Colon Carcinoma Metastatic in the Brain (tissue), 2 donors: ENCODE measurements around a stretch of chr10.

DNA sequence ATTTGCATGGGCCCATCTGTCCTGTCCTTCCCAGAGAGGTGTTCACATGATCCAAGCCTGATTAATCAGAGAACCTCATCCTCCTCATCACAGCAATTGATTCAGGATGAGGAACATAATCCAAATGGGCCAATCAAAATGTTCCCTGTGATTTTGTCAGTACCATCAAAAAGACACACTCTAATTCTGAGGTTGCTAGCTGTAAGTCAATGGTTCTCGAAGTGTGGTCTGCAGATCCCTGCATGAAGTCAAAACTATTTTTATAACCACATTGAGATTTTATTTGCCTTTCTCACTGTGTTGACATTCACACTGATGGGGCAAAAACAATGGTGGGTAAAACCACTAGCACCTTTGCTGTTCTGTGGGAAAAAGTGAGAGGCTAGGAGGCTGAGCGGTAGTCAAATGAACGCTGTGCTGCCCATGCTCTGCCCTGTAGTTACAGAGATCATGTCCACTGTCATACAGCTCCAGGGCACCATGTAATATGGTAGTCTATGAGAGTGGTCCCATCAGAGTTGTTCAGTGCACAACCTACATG, 21.7 kb upstream of the PDCD4 start:
- PRO-cap, 2 experiments, result no peak in any of the 2 experiments

- PRO-cap, 2 experiments, result peak in 1 of 2 experiments; most common plus-strand start chr10:110852492 (in 1); most common minus-strand start chr10:110852377 (in 1)
Observed at GRCh38 chr10:110852079-110852772, 19.5 kb upstream of the PDCD4 start.

DNA sequence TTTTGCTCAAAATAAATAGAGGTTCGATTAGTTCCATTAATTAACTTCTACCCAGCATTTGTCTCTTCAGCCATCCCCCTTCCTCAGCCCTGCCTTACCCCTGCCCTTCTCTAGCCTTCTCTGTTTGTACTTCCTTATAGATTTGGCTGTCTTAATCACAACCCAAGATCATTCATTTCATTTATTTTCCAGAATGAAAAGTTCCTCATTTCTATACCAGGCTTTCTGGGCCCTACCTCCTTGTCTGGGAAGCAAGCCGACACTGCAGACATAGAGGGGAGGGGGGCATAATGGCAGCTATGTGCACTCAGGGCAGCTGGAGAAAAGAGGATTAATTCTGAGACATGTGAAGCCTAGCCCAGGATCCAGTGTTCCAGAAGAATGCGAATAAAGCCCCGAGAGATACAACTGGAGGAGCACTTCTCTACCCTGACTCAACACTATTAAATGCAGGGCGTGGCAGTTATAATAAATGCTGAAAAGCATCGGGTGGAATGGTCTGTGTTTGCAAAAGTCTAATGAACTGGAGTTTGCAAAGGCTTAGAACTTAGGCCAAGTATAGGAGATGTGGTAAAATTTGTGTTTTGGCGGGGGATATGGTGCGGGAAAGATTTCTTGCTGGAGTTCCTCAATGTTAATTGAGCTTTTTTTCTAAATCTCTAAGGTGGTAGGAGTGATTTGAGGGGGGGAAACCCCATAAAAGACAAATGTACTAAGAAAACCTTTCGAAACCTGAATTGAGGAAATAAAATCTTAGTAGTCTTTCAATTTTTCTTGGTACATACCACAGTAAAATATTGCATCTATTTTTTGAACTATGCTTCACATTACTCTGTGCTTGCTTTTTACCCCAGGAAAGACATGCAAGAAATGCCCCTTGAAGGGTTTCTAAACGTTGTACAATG, 6.2 kb upstream of the PDCD4 start:
- PRO-cap, 2 experiments, result peak in 1 of 2 experiments; most common plus-strand start position 494 of the sequence (in 1); most common minus-strand start position 375 of the sequence (in 1)

- PRO-cap, 2 experiments, result peak in 2 of 2 experiments; most common plus-strand start chr10:110872381 (in 1); most common minus-strand start chr10:110872253 (in 2)
Observed at GRCh38 chr10:110872030-110872500, 337 bp downstream of the PDCD4 start.

GRCh38 chr10:110872734-110873065, 972 bp downstream of the PDCD4 start:
- PRO-cap, 2 experiments, result peak in 2 of 2 experiments; most common plus-strand start chr10:110872950 (in 1); most common minus-strand start chr10:110872832 (in 2)

DNA sequence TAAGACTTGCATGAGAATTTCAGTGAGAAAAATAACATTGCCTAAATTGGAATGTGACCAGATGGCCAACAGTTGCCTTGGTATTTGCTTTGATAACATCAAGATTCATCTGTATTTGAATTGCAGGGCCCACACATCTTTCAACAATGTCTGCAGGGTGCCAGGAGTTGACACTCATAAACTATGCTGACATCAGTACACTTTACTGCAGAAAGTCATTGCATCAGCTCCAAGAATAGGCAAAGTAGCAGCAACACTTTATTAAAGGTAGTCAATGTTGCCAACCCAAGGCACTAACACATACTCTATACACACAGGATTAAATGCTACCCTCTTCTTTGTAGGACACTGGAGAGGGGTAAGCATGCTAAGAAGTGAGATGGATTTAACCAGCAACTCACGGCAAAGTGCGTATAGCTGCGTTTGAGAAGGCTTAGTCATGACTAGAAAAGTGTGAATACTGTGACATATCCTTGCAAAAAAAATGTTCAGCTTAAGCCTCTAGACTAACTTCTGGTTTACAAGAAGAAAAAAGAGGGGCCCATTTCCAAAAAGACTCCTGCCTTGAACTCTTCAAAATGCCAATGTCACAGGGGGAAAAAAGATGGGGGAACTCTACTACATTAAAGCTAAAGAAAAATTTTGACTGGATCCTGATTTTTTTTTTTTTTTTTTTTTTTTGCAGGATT, 2.3 kb downstream of the BBIP1 start:
- PRO-cap, 2 experiments, result no peak in any of the 2 experiments

- PRO-cap, 2 experiments, result no peak in any of the 2 experiments
Observed at GRCh38 chr10:110972616-110972970, 53.2 kb downstream of the SHOC2 start.

GRCh38 chr10:111024500-111024875, 52.3 kb upstream of the ADRA2A start:
- PRO-cap, 2 experiments, result no peak in any of the 2 experiments

DNA sequence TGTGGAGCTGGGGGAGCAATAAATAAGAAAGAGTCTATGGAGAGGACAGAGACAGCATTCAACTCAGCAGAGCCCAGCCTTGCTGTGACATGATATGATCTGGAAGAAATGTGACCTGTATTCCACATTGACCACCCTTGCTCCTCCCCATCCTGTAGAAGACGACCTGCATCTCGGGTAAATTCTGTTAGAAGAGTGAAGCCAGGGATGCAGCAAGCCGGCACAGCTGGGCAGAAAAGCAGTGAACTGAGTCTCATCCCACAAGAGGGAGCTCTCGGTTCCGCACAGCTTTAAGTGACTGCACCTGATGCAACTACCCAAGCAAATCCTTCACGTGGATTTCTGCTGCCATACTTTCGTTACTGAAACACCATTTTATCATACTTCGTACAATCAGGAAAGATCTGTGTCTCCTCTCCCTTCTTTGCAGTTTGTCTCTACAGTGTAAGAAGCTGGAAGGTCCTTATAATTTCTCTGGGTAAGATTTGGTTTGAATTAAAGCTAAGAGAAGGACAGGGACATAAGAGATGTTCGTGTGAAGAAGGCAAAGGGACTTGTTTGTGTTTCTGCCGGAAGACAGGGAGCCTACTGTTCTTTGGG, 427.1 kb downstream of the GPAM start:
- PRO-cap, 2 experiments, result no peak in any of the 2 experiments

GRCh38 chr10:112329976-112330878, 43.7 kb upstream of the ACSL5 start:
- PRO-cap, 2 experiments, result peak in 1 of 2 experiments; most common plus-strand start chr10:112330421 (in 1)

- PRO-cap, 2 experiments, result peak in 2 of 2 experiments; most common plus-strand start chr10:112376620 (in 2); most common minus-strand start chr10:112376628 (in 2)
Observed at GRCh38 chr10:112376531-112376727, 2.5 kb downstream of the ACSL5 start.

DNA sequence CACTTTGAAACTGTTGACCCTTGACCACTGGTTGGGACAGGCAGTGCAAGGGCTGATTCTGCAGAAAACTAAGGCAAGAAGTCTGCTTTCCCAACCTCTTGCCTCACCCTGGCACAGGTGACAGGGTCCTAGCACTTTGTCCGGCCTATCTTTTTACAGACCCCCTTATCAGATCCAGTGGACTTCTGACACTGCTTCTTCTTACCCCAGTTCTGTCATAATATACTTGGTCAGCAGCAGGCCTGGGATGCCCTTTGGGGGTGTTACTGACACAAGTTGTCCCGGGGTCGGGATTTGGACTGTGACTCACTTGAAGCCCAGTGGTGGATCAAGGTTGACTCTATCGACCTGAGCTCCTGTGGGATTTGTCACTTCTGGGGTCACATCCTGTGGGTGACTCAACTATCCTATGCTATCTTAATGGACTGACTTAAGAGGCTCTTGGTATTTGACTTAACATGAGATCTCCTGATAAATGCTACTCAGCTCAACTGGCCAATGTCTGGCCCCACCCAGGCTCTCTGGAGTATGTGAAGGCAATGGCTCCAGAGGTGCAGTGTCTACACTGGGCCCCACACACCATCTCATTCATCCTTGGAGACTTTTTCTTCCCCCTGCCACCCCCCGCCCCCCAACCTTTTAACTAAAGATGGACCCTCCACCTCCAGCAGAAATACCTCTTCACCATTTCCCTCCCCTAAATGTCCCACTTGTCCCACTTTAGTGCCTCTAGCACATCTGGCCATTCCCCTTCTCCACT, 6.1 kb downstream of the ACSL5 start:
- PRO-cap, 2 experiments, result peak in 1 of 2 experiments; most common plus-strand start position 556 of the sequence (in 1); most common minus-strand start position 217 of the sequence (in 1)

DNA sequence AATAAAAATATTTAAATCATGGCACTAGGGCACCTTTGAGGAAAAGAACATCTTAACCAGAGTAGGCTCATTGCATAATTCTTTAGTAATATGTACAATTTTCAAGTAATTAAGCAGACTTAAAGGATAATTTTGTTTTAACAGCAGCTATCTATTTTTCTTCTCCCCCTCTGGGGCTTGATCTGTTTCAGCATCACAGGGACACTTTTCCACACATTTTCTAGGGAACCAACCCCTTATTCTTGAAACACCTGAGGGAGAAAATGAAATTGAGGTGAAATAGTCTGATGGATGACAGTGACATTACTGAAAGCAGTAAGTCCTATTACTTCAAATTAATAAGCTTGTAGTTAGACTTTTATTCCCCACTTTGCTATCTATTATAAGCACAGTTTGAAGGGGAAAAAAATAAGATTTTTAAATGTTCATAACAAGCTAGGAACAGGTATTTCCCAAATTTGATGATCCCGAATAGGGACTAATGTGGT, 16.0 kb downstream of the ZDHHC6 start:
- PRO-cap, 2 experiments, result no peak in any of the 2 experiments

GRCh38 chr10:112460777-112461499, 13.9 kb downstream of the VTI1A start:
- PRO-cap, 2 experiments, result no peak in any of the 2 experiments

GRCh38 chr10:112716844-112717330, 233.2 kb upstream of the TCF7L2 start:
- PRO-cap, 2 experiments, result peak in 1 of 2 experiments; most common plus-strand start chr10:112717269 (in 1); most common minus-strand start chr10:112717086 (in 1)

GRCh38 chr10:112743149-112743835, 206.8 kb upstream of the TCF7L2 start:
- PRO-cap, 2 experiments, result peak in 1 of 2 experiments; most common plus-strand start chr10:112743625 (in 1); most common minus-strand start chr10:112743505 (in 1)

GRCh38 chr10:112826068-112826956, 123.7 kb upstream of the TCF7L2 start:
- PRO-cap, 2 experiments, result no peak in any of the 2 experiments

DNA sequence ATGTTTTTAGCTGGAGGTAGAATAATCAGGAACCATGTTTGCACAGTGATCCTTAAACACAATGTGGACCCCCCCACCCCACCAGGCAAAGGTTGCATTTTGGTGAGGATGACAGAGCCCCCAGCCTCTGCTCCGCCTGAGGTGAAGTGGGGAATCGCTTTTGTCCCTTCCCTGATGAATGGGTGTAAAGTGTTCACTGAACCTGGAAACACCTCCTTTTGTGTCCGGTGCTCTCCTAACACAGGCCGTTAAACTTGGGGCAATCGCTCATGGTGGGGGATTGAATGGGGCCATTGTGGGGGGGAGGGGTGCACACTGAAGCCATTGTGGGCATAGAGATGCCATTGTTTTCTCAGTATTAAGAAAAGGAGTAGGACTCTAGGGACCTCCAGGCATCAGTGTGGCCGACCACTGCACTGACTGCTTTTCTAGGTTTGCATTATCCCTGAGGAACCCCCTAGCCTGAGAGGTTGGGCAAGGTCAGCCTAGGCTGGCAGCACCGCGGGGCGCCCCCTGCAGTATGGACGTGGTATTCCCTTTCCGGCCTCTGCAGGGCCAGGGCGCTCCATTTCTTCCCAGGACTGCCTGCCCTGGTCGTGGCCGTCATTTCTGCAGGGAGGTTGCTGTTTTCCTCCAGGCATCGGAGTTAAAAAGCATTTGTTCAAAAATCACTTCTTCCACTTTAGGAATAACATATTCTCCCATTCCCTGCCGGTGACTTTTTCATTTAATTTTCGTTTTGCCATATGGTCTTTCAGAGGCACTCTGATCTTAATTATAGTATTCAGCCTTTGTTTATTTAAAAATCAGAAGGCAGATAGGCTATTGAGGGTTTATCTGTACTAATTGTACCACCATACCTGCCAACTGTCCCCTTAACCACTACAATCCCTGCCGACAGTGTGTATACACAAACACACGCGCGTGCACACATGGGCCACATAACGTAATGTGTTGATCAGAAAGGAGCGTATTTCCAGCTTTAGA, 158.4 kb downstream of the TCF7L2 start:
- PRO-cap, 2 experiments, result no peak in any of the 2 experiments

- PRO-cap, 2 experiments, result no peak in any of the 2 experiments
Observed at GRCh38 chr10:113128663-113129704, 178.9 kb downstream of the TCF7L2 start.

- PRO-cap, 2 experiments, result no peak in any of the 2 experiments
Observed at GRCh38 chr10:113455836-113456307, 97.0 kb upstream of the HABP2 start.